Placental epithelial cell (primary cell): Measurements from ENCODE around the genes TUBB6 and CEP192.

- CAGE, long polyA plus RNA: no peak
Observed at GRCh38 chr18:11146541-11146888, 2.9 kb downstream of the PIEZO2 start.

- CAGE, long polyA plus RNA: no peak
Observed at GRCh38 chr18:11259372-11259830, 110.0 kb upstream of the PIEZO2 start.

GRCh38 chr18:11260809-11261269 lies 111.5 kb upstream of the PIEZO2 start:
- CAGE, long polyA plus RNA: no peak

GRCh38 chr18:11751722-11753157 lies 63.2 kb downstream of the GNAL start:
- CAGE, long polyA plus RNA: no peak

- CAGE, long polyA plus RNA: no peak
Observed at GRCh38 chr18:11760754-11761295, 71.8 kb downstream of the GNAL start.

GRCh38 chr18:11807897-11808744 lies 43.1 kb upstream of the CHMP1B start:
- CAGE, long polyA plus RNA: no peak

DNA sequence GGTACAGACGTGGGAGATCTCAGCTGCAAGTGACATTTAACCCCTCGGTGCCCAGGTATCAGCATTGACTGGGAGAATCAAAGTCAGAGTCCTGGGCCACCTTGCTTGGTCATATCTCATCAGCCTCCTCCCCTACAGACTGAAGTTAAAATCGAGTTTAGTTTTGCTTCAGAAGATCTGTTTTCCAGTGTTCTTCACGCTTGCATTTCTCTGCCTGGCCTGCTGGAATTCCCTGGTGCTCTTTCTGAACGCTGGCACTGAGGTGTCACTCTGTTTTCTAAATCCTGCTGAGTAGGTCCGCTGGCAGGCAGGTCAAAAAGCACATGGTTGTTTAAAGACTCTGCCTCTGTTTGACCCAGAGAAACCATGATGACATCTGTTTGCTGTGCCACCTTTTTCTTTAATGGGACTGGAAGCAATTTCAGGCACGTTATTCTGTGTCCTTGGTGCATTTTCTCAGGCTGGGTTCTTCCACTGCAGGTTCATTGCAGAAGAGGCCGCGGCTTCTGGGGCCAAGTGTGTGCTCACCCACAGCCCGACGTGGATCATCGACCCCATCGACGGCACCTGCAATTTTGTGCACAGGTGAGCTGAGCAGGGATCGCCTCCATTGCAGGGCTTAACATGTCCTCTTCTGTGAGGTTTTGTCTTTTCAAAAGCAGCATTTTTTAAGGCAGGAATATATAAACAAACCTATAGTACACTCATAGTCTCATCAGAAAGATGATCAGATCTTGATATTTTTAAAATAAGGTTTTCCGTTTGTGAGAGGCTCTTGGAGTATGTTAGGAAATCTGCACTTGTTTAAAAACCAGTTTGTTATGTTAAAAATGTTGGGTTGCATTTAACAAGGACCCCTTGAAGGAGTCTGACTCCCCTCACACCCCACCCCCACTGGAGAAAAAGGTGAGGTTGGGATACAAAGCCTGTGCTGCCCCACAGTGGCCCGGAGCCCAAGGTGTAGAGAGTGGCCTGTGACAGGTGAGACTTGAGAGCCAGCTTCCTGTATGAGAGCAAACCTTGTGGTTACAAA lies 28.4 kb downstream of the IMPA2 start:
- CAGE, long polyA plus RNA: no peak

GRCh38 chr18:12012598-12013121 lies 31.4 kb downstream of the IMPA2 start:
- CAGE, long polyA plus RNA: no peak

DNA sequence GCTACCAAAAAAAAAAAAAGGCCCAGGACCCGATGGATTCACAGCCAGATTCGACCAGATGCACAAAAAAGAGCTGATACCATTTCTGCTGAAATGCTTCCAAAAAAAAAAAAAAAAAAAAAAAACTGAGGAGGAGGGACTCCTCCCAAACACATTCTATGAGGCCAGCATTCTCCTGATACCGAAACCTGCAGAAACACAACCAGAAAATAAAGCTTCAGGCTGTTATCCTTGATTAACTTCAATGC lies 58.4 kb downstream of the ANKRD62 start:
- CAGE, long polyA plus RNA: no peak

DNA sequence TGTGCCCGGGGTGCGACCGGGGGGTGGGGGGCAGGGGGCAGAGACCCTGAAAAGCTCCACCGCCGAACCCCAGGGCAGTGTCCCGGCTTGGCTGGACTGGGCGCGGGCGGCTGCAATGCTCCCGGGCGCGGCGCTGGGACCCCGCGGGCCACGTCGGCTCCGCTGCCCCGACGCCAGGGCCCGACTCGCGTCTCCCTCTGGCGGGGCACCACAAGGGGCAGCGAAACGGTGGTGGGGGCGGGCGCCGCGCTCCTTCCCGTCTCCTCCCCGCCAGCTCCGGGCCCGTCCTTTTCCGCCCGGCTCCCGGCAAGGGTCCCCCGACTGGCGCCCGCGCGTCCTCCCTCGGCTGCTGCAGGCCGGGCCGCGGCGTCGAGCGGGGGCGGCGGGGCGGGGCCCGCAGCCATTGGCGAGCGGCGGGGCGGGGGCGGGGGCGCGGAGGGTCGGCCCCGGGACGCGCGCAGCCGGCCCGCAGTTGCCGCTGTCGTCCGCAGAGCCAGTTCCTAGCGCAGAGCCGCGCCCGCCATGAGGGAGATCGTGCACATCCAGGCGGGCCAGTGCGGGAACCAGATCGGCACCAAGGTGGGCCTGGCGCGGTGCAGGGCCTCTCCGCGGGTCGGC lies at the start of gene TUBB6:
Gene TUBB6, plus strand, starts transcription at position 471 of the 618 bp plus-strand sequence.
- CAGE, long polyA plus RNA: no peak

- CAGE, long polyA plus RNA: no peak
Observed at GRCh38 chr18:12546414-12547127, 111.3 kb downstream of the SPIRE1 start.

GRCh38 chr18:12638251-12639120 lies 19.4 kb downstream of the SPIRE1 start:
- CAGE, long polyA plus RNA: no peak

DNA sequence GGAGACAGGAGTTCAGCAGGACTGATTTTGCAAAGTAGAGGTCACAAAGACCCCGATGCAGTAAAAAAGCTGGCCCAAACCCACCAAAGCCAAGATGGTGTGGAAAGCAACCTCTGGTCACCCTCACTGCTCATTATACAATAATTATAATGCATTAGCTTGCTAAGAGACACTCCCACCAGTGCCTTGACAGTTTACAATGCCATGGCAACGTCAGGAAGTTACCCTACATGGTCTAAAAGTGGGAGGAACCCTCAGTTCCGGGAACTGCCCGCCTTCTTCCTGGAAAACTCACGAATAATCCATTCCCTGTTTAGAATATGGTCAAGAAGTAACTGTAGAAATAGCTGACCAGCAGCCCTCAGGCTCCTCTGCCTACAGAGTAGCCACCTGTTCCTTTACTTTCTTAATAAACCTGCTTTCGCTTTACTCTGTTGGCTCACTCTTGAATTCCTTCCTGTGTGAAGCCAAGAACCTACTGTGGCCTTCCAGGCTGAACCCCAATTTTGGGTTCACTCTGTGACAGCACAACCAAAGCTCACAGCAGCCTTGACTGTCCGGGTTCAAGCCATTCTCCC lies 19.9 kb upstream of the PTPN2 start:
- CAGE, long polyA plus RNA: no peak

DNA sequence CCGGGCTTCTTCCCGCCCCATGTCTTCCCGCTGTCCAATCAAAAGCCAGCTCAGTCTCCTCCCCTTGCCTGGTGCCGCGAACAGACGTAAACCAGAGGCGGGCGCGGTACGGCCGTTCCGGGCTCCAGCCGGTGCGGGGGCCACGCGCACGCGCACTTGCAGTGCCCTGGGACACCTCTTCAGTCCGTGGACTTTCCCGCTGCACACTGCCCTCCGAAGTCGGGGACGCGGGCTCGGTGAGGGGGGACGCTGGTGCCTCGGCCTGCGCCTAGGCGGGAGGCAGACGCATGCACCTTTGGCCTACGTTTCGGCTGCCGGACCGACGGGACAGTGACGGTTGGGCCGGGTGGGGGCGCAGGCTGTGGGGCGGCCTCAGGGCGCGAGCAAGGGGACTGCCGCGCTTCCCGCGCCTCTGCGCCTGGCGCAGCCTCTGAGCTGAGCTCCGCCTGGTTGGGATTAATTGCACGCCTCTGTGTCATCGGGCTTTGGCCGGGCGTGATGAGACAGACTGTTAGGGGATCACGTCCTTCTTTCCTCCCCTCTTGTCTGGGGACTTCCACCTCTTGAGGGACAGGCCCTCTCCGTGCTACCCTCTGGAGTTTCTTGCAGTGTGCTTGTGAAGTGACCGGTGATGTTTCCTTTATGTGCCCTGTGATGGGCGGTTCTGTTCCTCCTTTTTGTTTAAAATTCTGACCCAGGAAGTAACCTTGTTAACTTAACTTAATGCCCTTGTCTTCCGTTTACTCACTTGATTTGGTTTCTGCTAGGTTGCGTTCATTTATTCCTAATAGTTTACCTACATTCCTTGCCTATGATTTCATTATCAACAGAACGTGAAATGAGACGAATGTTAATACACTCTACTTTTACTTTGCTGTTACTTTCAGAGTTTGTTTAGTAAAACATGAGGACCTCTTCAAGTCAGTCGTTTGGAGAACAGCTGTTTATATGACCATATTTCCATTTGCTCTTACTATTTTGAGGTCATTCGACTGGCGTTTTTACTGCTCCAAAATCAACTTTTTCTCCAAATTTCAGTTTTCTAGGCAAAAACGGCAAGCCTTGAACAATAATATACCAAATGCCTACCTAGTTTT lies at the start of gene CEP192:
Gene CEP192, plus strand, starts transcription at position 161 of the 1,097 bp plus-strand sequence.
- CAGE, long polyA plus RNA: no peak

GRCh38 chr18:12992559-12993214 lies 1.5 kb downstream of the CEP192 start:
- CAGE, long polyA plus RNA: no peak

- CAGE, long polyA plus RNA: no peak
Observed at GRCh38 chr18:13164885-13165541, 53.5 kb upstream of the LDLRAD4 start.

GRCh38 chr18:13185581-13186113 lies 32.9 kb upstream of the LDLRAD4 start:
- CAGE, long polyA plus RNA: no peak

- CAGE, long polyA plus RNA: no peak
Observed at GRCh38 chr18:13265919-13267238, 47.8 kb downstream of the LDLRAD4 start.

DNA sequence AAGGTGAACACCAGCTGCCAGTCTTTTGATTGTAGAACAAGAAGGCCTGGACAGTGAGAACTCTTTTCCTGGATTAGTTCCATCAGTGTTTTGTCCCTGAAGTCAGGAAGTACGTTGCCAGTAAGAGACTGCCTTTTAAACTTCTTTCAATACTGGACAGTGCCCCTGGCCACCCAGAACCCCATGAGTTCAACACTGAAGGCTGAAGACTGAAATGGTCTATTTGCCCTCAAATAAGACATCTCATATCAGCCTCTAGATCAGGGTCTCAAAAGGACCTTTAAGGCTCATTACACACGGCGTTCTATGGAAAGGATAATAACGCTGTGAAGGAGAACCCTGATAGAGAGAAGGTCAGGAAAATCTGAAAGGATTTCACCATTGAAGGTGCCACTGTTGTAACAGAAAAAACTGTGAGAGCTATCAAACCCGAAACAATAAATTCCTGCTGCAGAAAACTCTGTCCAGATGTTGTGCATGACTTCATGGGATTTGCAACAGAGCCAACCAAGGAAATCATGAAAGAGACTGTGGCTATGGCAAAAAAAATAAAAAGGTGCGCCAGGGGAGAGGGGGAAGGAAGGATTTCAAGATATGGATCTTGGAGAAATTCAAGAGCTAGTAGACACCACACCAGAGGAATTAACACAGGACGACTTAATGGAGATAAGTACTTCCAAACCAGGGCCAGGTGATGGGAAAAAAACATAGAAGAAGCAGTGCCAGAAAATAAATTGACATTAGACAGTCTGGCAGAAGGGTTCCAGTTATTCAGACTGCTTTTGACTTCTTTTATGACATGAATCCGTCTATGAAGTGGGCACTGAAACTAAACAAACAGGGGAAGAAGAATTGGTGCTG lies 87.9 kb downstream of the LDLRAD4 start:
- CAGE, long polyA plus RNA: no peak

DNA sequence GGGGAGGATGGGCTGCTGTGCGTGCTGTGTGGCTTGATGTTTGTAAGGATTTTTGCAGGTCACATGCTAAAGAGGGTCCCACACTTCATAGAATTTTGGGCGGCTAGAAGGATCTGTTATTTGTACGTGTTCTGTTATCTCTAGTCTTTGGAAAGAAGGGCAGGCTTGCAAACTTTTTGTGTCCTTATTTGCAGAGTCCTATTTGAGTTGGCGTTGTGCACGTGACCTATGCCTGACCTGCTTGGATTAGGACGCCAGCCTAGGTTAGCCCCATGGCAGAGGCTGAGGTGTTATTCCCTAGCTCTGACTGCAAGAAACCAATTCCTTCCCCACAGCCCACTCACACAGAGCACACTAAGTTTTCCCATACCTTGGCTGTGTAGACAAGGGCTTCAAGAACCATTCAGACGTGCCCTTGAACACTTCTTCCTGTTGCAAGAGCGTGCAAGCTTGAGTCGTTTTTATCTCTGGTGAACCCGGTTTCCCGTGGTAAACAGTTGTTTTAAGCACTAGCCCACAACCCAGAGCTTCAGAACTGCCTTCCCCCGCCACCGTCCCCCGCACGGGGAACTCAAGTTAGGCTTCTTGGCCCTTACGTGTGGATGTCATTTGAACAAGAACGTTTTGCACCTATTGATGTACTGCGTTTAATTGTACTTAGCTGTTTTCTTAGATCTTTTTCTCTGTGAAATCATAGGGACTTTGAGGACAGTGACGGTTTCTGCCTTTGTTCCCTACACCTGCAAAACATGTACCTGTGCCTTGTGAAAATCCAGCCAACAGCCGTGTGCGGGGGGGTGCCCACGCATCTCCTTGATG lies 94.7 kb downstream of the LDLRAD4 start:
- CAGE, long polyA plus RNA: no peak